ENCODE results near the gene NTN1.

DNA sequence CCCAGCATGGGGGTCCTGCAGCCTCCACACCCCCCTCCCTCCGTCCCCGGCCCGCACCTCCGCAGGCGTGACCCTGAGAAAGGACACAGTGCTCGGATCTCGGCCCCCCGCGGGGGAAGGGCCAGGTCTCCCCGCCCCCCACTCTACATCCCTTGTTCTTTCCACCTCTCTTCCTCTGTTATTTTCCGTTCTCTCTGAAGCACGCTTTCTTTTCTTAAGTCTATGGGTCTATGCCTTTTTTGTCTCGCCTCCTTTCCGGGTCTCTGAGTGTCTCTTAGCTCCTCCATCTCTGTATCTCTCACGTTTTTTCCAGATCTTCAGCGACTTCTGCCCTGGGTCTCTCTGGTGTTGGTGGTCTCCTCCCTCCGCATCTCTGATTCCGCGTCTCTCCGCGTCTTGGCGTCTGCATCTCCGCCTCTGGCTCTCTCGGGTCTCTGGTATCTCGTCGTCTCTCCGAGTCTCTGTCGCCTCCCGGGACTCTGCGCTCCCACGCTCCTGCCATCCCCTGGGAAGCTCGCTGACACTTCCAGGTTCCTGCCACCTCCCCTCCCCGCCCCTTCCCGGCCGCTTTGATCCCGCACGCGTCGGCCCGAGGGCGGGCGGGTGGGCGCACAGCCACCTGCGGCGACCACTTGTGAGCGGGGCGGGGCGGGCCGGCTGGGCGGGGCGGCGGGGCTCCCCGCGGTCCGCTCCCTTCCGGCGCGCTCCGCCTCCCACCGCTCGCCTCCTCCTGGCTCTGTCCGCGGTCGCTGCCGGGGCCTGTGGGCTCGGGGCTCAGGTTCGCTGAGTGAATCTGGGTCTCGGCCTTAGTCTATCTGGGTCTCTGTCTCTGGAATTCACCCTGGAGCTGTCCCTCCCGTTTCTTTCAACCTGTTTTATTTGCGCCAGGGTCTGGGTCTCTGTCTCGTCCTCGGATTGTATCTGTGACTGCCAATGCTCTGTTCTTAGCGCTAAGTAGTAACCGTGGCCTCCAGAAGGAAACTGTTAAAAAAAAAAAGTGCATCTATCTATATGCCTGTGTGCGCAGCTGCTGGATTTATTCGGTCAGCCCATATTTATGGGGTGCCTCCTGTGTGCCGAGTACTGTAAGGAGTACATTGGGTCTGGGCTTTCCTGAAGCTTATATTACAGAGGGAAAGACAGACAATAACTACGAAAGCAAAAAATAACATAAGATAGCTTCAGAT, 2.5 kb upstream of the HES7 start:
- PRO-cap, 6 experiments, result peak in 6 of 6 experiments; most common plus-strand start position 739 of the sequence (in 5); most common minus-strand start position 983 of the sequence (in 5)
- RAMPAGE, long total RNA, 2 experiments, result no peak in any of the 2 experiments
- RRBS, result 1% methylated on average over 27 of the region's 78 CpGs

DNA sequence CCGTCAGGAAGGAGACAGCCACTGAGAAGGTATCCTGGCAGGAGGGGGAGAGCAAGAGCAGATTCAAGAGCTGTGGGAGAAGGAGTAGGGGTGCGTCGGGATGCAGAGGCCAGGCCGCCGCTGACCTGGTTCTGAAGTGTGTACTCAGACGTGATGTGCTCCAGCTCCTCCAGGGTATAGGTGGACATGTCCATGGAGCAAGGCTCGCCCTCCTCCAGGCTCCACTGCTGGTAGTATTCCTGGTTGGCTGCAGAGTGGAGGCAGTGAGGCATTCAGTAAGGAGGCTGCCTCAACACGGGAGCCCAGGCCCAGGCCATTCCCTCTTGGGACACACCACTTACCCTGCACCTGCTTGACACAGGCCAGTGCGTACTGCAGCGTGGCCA, 2.6 kb downstream of the PER1 start:
- PRO-cap, 6 experiments, result no peak in any of the 6 experiments
- RAMPAGE, long total RNA, 2 experiments, result no peak in any of the 2 experiments
- RRBS, result no CpG with 5 or more reads among the region's 10 CpGs

GRCh38 chr17:8160242-8161167, 2.2 kb downstream of the VAMP2 start:
- PRO-cap, 6 experiments, result no peak in any of the 6 experiments
- RAMPAGE, long total RNA, 2 experiments, result no peak in any of the 2 experiments
- RRBS, result no CpG with 5 or more reads among the region's 11 CpGs

DNA sequence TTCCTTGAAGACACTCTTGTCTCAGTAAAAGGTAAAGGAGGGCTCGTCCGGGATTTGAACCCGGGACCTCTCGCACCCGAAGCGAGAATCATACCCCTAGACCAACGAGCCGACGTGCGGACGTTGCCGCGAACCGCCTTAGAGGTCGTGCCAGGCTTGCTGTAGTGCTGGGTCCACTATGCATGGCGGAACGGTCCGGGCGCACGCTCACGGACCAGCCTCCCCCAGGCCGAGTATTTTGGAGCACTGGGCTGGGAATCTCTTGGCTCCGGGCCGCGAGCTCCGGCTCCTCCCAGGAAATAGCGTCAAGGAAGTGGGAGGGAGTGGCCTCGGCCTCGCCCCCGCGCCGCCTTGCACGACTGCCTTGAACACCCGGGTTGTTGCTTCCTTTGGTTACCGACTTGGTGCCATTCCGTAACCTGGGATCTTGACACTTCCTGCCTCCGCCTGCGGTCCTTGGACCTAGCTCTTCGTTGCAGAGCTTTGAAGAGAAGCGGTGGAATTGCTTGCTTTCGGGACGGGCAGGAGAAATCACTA, 12.5 kb upstream of the AURKB start:
- PRO-cap, 6 experiments, result peak in 6 of 6 experiments; most common plus-strand start position 335 of the sequence (in 2); most common minus-strand start position 235 of the sequence (in 4)
- RAMPAGE, long total RNA, 2 experiments, result no peak in any of the 2 experiments
- RRBS, result 1% methylated on average over 15 of the region's 42 CpGs

GRCh38 chr17:8288044-8288471, 412 bp upstream of the RANGRF start:
- PRO-cap, 6 experiments, result no peak in any of the 6 experiments
- RAMPAGE, long total RNA, 2 experiments, result no peak in any of the 2 experiments
- RRBS, result no CpG with 5 or more reads among the region's 18 CpGs

GRCh38 chr17:8359694-8360195, 16.8 kb downstream of the KRBA2 start:
- PRO-cap, 6 experiments, result peak in 1 of 6 experiments; most common plus-strand start chr17:8360129 (in 1)
- RAMPAGE, long total RNA, 2 experiments, result no peak in any of the 2 experiments
- RRBS, result no CpG with 5 or more reads among the region's 5 CpGs

GRCh38 chr17:8430899-8431608, 4.6 kb upstream of the NDEL1 start:
- PRO-cap, 6 experiments, result no peak in any of the 6 experiments
- RAMPAGE, long total RNA, 2 experiments, result no peak in any of the 2 experiments
- RRBS, result no CpG with 5 or more reads among the region's 9 CpGs

- PRO-cap, 6 experiments, result no peak in any of the 6 experiments
- RAMPAGE, long total RNA, 2 experiments, result no peak in any of the 2 experiments
- RRBS, result no CpG with 5 or more reads among the region's 6 CpGs
Observed at GRCh38 chr17:8479166-8479677, 43.5 kb downstream of the NDEL1 start.

DNA sequence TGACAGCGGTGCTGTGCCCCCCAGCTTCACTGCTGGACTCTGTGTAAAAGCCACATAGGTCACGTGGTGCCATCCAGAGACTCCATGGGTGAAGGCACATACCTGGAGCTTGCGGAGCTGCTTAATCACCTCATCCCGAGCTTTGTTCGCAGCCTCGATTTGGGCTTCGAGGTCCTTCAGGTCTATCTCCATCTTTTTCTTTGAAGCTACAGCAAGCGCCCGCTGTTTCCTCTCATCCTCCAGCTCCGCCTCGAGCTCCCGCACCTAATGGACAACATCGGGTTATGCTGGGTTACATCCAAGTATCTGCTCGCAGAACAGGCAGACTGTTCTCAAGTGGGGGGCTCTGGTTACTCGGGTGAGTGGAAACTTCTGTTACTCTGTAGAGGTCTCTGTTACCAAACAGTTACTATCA, 51.7 kb downstream of the NDEL1 start:
- PRO-cap, 6 experiments, result no peak in any of the 6 experiments
- RAMPAGE, long total RNA, 2 experiments, result no peak in any of the 2 experiments
- RRBS, result no CpG with 5 or more reads among the region's 15 CpGs

DNA sequence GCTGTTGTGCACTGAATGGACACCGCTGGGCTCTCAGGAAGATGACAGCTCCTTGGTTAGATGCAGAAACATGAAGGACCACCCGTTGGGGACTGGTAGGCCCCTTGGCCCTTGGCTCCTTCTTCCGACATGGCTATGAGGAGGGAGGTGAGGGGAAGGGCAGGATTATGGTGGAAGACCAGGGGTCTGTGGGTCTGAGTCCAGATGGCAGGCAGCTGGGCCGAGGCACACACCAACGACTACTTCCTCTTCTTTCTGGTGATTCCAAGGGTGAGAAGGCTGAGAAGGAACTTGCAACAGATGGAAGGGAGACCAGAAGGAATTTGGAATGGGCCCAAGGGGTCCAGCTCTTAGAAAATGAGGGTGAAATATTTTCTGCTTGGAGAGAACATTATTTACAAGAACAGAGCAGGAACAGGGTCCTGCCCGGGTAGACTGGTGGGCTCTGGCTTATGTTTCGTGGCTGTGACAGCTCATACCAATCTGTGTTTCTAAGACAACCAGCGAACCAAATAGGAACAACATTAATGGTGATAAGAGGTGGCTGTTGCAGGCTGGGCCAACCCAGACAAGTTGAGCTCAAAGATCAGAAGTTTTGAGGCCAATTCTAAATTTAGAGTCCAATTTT, 36.7 kb downstream of the CCDC42 start:
- PRO-cap, 6 experiments, result no peak in any of the 6 experiments
- RAMPAGE, long total RNA, 2 experiments, result no peak in any of the 2 experiments
- RRBS, result no CpG with 5 or more reads among the region's 8 CpGs

GRCh38 chr17:8874215-8874560, 6.7 kb upstream of the PIK3R6 start:
- PRO-cap, 6 experiments, result no peak in any of the 6 experiments
- RAMPAGE, long total RNA, 2 experiments, result no peak in any of the 2 experiments
- RRBS, result 13% methylated on average over 2 of the region's 7 CpGs

DNA sequence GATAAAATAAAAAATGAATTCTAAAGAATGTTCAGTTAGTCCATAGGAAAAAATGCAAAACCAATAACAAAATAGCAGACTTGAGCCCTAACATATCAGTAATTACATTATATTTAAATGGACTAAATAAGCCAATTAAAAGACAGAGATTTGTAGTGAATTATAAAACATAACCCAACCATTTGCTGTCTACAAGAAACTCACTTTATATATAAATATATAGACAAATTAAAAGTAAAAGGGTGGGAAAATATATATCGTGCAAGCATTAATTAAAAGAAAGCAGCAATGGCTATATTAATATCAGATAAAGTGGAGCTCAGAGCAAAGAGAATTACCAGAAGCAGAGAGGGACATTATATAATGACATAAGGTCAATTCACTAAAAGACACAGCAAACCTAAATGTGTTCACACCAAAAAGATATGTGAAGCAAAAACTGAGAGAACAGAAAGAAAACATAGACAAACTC, 36.4 kb downstream of the PIK3R5 start:
- PRO-cap, 6 experiments, result no peak in any of the 6 experiments
- RAMPAGE, long total RNA, 2 experiments, result no peak in any of the 2 experiments
- RRBS, result no CpG with 5 or more reads among the region's 1 CpG

DNA sequence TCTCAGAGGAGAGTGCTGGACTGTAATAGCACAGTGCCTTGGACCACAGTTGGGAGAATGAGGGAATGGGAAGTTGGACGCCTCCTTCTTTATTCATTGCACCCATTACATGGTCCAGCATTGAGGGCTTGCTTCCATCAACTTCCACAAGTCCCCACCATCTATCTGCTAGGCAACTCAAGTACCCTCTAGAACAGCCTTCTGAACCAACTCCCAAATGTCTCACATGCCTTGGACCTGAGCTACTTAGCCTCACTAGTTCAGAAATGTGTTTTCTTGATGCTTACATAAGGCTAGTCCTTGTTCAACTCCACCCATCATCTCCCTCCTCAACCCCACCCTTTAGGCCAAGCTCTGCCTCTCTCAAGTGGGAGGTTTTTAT, 12.5 kb downstream of the PIK3R5 start:
- PRO-cap, 6 experiments, result no peak in any of the 6 experiments
- RAMPAGE, long total RNA, 2 experiments, result no peak in any of the 2 experiments
- RRBS, result no CpG with 5 or more reads among the region's 1 CpG

DNA sequence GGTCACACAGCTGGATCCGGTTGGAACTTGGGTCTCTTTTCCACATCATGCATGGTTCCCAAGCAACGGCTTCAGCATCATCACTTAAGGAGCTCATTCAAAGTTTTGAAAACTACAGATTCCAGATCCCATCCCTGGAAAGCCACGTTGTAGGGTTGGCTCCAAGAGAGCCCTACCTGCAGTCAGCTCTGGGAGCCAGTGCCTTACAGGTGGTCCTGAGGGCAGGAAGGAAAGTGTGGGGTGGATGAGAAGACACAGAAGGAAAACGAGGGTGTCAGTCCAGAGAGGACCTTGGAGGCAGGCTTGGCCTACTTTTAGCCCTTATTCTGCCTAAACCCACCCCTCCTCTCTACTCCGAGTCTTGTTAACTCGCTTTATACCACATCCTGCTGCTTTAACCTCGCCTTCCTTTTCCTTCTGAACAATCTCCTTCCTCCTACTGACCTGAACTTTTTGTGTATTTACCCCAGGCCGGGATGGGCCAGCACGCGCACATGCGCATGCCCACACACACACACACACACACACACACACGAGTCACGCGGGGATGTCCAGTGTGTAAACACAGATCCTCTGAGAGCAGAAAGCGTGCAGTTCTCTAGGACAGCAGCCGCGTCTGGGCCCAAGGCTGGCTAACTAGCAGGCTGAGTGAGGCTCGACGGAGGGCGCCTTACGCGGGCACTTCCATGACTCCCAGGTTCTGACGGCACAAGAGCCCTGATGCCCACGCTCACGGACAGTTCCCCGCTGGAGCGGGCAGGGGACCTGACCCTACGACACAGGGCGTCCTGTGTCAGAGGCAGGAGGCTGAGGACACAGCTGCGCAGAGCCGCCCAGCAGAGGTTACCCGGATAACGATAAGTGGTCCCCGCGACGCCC, 771 bp downstream of the PIK3R5 start:
- PRO-cap, 6 experiments, result peak in 2 of 6 experiments; most common plus-strand start position 567 of the sequence (in 1); most common minus-strand start position 427 of the sequence (in 1)
- RAMPAGE, long total RNA, 2 experiments, result no peak in any of the 2 experiments
- RRBS, result 30% methylated on average over 5 of the region's 36 CpGs

- PRO-cap, 6 experiments, result no peak in any of the 6 experiments
- RAMPAGE, long total RNA, 2 experiments, result no peak in any of the 2 experiments
- RRBS, result 62% methylated on average over 4 of the region's 24 CpGs
Observed at GRCh38 chr17:8966462-8967700, 1.4 kb upstream of the PIK3R5 start.

GRCh38 chr17:9020984-9021967, at the start of gene NTN1:
TSS of gene NTN1 (plus strand) at chr17:9021510.
- PRO-cap, 6 experiments, result peak in 6 of 6 experiments; most common plus-strand start chr17:9021510 (in 5); most common minus-strand start chr17:9021389 (in 6)
- RAMPAGE, long total RNA, 2 experiments, result no peak in any of the 2 experiments
- RRBS, result 2% methylated on average over 88 of the region's 123 CpGs

DNA sequence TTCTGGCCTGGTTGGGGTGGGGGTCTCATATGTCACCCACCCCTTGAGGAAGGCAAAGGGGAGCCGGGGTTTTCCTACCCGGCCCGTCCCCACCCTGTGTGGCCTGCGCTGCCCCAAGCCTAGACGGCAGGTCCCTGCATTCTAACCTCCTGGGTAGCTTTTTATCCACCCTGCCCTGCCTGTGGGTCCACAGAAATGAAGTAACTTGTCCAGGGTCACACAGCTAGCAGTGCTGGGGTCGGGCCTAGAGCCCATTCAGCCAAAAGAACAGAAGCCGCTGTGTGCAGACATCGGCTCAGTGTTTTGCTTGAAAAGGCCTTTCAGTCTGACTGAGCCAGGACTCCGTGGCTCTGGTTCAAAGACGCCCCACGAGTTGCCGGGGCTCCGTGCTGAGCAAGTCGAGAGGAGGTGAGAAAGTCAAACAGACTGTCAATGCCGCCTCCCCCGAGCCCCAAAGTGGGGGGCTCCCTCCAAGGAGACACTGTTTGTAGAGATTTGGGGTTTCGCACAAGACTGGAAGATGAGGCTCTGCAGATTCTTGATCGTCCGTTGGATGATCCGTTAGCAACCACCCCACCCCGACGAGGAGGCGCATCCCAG, 226.1 kb downstream of the NTN1 start:
- PRO-cap, 6 experiments, result no peak in any of the 6 experiments
- RAMPAGE, long total RNA, 2 experiments, result no peak in any of the 2 experiments
- RRBS, result no CpG with 5 or more reads among the region's 23 CpGs

DNA sequence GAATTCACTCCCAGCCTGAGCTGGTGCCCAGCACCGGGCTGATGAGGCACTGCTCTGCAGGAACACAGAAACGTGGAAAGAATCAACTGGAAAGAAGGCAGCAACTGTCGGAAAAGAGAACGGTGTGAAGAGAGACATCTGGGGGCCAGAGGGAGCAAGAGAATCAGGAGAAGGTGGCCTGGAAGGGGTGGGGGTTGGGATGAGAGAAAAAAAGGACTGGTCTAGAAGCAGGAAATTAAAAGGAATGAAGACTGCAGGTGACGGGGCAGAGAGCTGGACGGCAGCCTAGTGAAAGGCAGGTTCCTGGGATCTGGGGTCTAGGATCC, 239.5 kb downstream of the NTN1 start:
- PRO-cap, 6 experiments, result no peak in any of the 6 experiments
- RAMPAGE, long total RNA, 2 experiments, result no peak in any of the 2 experiments
- RRBS, result no CpG with 5 or more reads among the region's 6 CpGs

DNA sequence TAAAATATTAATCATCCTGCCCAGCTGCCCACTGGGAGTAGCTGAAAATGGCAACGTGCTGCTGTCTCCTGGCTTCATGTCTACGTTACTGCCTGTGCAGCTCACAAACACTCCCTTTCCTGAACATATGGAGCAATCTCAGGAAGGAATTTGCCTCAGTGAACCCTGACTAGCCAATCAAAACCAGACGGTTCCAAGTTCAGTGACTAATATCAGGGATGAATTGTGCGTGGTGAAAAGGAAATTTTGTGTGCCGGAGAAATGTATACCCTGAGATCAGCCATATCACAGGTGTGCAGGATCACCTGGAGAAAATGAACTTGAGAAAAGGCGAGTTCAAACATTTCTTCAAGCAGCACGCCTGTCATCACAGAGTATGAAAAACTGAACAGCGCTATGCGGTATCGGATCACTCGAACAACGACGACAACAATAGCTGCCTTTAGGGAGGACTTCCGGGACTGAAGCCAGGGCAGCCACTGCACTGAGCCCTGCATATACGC, 110.3 kb downstream of the STX8 start:
- PRO-cap, 6 experiments, result no peak in any of the 6 experiments
- RAMPAGE, long total RNA, 2 experiments, result no peak in any of the 2 experiments
- RRBS, result no CpG with 5 or more reads among the region's 15 CpGs

DNA sequence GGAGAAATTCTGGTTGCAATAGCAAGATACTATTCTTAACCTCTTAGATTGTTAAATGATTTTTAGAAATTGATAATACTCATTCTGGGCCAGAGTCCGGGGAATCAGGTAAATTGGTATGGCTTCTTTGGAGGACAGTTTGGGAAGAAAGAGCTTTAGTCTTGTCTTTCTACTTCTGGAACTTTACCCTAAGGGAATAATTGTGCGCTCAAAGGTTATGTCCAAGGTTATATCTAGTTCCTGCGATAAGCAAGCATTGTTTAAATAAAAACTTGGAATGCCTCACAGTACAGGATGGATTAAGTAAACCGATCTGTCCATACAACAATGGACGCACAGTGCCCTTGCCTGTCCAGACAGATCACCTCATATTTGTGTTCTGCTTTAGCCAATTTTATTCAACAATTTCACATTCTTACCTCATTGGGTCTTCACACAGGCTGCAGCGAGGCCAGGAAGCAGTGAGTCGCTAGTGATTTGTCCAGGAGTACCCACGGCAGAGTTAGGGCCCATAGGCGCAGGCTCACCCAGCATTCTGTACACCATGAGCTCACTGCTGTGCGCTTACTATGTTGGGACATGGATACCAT, 39.6 kb downstream of the USP43 start:
- PRO-cap, 6 experiments, result no peak in any of the 6 experiments
- RAMPAGE, long total RNA, 2 experiments, result no peak in any of the 2 experiments
- RRBS, result no CpG with 5 or more reads among the region's 10 CpGs